Mesothelial cell of epicardium (in vitro differentiated cells): Measurements from ENCODE around the gene CHST13.

- PRO-cap = no peak
These were observed 7.4 kb upstream of the ALDH1L1 start for GRCh38 chr3:126187736-126188329.

GRCh38 chr3:126212483-126212805, 32.1 kb upstream of the ALDH1L1 start:
- PRO-cap = unidirectional peak, plus-strand start at chr3:126212745

GRCh38 chr3:126260867-126261393, 80.5 kb upstream of the ALDH1L1 start:
- PRO-cap = no peak

DNA sequence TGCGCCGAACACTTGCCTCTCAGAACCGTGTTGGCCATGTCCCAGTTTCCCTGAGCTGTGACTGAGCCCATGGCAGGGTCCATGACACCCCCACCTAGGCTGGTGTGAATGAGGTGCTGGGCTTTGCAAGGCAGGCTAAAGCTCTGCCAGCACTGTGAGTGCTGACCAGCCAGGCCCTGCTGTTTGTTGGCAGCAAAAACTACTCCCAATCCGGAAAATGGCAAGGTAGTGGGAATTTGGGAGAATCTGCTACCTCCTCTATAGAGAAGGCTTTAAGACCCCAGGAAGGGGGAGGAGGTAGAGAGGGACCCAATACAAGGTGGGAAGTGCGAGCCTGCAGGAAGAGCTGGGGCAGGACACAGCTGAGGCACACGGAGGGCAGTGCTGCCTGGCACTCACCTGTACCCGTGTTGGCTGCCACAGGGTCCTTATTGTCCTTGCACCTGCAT, 8.5 kb upstream of the KLF15 start:
- PRO-cap = no peak

- PRO-cap = no peak
These were observed 32.7 kb downstream of the ZXDC start for GRCh38 chr3:126442706-126443646.

DNA sequence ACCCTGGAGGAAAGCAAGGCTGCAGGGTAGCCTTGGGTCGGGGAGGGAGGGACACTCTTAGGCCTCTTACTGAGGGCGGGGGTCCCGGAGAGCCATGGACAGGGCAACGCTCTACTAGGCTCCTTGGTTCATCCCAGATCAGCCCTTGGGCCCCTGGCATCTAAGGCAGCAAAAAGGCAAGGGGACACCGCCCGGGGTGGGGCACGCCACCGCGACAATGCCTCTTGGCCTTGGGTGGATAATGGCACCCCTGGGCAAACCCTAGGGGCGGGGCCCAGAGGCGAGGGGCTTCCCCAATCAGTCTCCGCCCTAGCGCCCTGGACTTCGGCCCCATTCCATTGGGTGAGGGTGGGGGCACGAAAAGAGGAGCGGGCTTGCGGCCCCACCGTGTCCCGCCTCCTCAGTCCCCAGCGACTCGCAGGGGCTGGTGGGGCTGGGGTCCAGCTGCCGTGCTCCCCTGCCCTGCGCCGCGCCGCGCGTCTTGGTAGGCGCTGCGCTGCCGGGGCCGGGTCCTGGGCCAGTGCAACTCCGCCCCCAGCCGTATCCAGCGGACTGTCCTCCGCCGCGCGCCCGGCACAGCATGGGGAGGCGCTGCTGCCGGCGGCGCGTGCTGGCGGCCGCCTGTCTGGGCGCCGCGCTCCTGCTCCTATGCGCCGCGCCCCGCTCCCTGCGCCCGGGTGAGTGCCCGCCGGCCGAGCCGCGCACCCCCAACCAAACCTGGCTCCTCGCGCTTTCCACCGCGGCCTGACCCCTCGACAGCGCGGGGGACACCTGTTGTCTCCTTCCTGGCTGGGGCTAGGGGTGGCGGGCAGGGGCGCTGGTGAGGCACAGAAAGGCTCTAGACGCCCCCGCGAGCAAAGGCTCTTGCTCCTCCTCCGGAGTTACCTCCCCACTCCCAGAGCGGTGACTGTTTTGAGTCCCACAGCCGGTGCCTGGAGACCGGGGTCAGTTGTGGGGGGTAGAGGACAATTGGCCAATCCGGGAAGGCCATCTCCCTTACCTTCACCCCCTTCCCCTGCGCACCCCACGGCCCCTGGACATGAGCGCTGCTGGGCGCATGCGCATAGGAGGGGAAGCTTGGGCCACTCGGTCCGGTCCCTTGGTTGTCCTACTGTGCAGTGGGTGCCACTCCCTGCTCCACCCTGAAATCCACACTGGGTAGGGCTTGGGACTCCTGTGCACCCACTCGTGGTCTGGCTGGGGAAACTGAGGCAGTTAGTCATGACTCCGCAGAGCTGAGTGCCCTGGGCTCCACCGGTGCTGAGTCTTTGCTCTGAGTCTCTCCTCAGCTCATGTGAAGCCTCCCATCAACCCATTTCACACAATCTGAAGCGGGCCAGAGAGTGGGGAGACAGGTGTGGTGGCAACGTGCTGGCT, at the start of gene CHST13:
Gene CHST13 (plus strand): TSS at position 403 of the 1,377 bp plus-strand sequence.
- PRO-cap = no peak

DNA sequence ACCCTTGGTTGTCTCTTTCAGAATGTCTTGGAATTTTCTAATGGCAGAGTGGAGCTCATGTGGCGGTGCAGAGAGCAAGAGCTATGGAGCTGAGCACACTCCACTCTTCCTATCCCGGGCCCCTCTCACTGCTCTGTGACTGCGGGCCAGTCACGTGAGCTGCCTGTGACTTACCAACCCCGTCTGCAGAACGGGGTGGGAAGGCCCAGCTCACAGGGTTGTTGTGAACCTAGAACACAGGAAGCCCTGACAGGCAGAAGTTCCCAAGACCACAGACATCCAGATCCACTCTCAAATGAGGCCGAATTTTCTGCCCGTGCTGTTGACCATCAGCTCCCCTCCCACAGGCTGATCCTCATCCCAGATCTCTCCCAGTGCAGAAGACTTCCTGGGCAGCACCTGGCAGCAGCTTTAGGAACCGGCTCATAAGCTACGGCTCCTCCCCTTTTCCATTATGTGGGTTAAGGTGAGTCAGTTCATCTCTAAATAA, 35.4 kb upstream of the PLXNA1 start:
- PRO-cap = no peak

DNA sequence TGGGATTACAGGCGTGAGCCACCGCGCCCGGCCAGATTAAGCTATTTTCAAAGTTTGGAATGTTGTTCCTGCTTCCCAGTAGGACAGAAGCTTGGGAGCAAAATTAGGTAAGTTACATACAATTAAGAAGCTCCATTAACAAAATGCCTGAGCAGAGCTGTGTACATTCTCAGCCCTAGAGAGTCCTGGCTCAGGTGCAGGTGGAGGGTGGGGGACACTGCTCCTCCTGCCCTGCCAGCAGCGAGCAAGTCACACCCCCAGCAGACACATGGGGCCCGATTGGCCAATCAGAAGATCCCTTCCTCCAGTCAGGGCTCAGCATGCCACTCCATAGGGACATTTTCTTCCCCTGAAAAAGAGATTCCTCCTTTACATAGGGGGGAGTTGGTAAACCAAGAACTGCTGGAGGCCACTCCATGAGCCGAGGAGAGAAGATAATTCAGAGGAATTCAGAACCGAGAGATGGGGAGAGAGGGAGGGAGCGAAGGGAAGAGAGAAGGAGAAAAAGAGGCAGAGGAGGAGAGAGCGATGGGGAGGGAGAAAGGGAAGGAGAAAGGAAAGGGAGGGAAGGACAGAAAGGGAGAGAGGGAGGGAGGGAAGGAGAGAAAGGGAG, 62.1 kb downstream of the PLXNA1 start:
- PRO-cap = no peak

- PRO-cap = no peak
These were observed 43.7 kb downstream of the TPRA1 start for GRCh38 chr3:127546888-127547257.

DNA sequence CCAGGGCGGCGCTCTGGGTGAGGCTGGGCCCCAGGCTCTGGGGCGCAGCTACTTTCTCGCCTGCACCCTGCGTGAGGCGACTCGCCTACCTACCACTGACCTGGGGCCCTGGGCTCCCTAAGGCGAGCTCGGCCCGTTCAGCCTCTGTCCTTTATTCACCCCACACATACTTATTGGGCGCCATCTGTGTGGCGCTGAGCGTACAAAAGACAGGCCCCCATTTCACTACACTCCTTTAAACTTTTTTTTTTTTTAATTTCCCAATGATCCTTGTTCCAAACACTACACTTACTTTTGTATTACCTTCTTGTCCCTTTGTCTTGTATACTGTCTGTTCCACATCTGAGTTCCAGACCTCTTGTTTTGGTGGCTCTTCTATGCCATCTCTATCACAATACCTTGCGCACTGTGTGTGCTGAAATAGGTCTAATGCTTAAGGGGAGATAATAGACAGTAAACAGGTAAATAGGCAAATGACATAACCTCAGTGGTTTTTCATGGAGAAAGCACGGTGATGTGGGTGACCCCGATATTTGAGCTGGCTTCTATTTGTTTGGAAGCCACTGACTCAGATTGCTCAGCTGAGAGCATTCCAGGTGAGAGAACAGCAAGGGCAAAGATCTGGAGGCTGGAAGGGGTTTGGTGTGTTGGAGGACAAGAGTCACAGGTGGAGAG, 479 bp downstream of the MCM2 start:
- PRO-cap = no peak

GRCh38 chr3:127726925-127727313, 54.2 kb downstream of the ABTB1 start:
- PRO-cap = no peak

- PRO-cap = no peak
These were observed 57.0 kb downstream of the ABTB1 start for GRCh38 chr3:127729533-127730311.

DNA sequence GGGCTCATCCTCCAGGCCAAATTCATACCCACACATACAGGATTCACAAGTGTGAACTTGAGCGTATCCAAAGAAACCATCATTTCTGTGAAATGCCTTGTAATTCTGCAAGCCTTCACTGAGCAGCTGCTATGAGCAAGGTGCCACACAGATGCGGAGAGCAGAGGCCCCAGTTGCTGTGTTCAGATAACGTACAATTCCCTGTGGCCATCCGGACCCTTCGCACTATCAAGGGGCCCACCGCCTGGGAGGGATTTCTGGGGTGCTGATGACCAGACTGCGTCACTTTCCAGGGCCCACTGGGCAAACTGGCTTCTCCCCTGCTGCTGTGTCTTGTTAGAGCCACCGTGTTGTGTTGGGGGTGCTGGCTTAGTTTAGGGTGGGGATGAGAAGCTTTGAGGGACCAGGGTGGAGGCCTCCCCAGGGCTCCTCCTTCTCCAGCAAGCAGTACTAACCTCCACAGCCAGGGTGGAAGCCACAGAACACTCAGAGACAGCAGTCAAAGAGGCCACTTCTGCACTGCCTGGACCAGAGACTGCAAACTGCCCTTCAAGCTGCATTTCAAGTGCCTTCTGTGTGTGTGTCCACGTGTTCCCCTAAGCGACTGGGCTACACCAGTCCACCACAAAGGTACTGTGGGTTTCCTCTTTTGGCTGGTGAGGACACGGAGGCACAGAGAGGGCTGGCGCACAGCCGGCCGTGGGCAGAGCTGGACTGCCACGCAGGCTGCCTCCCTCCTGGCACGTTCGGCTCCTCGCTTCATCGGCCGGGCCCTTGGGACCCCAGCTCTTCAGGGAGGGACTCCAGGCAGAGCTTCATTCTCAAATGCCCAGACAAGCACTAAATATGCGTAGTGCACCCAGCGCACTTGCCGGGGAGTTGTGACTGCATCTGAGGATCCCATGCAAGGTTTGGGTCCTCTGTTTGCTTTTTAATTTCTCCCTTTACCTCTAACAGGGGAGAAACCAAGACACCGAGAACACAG, 61.0 kb downstream of the MGLL start:
- PRO-cap = no peak

DNA sequence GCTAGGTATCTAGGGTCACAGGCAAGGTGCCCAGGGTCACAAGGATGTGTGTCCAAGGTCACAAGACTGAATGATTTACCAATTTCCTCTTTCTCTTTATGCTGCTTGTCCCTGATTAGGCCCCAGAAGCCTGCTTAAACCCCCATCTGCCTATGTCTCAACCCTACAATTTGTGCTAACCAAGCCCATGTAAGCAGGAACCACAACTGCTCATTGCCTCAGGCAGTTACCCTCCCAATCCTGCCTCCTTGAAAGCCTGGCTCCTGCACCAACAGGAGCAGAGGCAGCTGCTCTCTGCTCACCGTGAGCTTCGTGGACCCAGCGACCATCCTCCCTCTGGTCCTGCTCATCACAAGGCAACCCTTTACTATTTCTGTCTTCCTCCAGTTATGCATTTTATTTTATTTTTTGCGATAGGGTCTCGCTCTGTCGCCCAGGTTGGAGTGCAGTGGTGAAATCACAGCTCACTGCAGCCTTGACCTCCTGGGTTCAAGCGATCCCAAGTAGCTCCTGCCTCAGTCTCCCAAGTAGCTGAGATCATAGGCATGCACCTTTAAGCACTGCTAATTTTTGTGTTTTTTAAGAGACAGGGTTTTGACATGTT, 51.3 kb downstream of the MGLL start:
- PRO-cap = no peak

DNA sequence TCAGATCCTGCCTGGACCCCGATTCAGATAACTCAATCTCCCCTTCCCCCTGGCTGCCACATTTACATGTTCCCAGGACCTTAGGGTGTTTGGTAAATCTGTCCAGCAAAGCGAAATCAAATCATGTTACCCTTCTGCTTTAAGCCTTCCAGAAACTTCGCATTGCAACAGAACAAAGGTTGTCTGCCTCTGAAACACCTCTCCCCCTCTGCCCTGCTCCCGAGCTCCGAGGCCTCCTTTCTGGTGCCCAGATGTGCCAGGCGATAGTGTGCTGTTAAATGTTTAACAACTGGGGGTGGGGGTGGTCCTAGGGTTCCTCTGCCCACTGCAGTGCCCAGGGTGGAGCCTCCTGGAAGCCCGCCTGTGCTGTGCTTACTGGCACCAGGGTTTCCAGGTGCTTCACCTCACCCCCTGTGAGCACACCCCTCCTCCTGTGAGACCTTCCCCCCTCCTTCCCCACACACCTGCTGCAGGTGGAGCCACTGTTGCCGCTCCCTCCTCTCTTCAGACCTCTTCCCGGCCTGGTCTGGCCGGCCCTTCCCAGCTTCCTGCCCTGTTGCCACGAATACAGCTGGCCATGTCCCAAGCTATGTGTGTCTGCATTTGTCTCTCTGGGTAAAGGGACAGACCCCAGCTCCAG, 37.4 kb downstream of the MGLL start:
- PRO-cap = no peak

DNA sequence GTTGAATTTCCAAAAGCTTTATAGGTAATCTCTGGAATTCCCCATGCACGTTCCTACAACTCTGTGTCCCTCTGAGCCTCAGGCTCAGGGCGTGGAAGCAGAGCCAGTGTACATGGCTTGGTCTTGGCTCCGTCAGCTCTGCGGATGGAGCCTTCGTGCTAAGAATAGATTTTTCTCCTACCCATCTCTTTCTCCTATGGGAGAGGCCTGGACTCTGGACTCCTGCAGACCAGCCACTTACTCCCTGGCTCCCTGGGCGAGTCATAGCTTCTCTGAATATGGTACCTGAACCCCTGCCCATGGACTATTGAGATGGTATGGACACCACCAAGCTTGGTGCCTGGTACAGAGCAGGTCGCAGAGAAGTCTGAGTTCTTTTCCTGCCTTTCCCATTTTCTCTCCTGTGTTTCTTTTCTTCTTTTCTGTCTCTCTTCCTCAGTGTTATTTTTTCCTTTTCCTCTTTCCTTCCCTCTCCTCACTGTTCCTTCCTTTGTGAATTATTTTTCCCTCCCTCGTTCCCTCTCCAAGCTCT, 100.0 kb downstream of the EEFSEC start:
- PRO-cap = no peak

- PRO-cap = no peak
These were observed 123.2 kb downstream of the DNAJB8 start for GRCh38 chr3:128343456-128343975.

- PRO-cap = no peak
These were observed 55.9 kb downstream of the DNAJB8 start for GRCh38 chr3:128410577-128411388.

GRCh38 chr3:128415163-128415680, 51.5 kb downstream of the DNAJB8 start:
- PRO-cap = no peak

GRCh38 chr3:128523214-128523711, 30.3 kb upstream of the GATA2 start:
- PRO-cap = no peak